Metanephros (tissue), 2 donors: ENCODE measurements around a stretch of chr12.

GRCh38 chr12:88299718-88300269, 157.7 kb downstream of the TMTC3 start:
- RAMPAGE, long total RNA: no peak

GRCh38 chr12:88529592-88529975, 50.7 kb downstream of the KITLG start:
- RAMPAGE, long total RNA: no peak

- RAMPAGE, long total RNA: no peak
These were observed 211.7 kb downstream of the DUSP6 start for GRCh38 chr12:89140513-89141018.

DNA sequence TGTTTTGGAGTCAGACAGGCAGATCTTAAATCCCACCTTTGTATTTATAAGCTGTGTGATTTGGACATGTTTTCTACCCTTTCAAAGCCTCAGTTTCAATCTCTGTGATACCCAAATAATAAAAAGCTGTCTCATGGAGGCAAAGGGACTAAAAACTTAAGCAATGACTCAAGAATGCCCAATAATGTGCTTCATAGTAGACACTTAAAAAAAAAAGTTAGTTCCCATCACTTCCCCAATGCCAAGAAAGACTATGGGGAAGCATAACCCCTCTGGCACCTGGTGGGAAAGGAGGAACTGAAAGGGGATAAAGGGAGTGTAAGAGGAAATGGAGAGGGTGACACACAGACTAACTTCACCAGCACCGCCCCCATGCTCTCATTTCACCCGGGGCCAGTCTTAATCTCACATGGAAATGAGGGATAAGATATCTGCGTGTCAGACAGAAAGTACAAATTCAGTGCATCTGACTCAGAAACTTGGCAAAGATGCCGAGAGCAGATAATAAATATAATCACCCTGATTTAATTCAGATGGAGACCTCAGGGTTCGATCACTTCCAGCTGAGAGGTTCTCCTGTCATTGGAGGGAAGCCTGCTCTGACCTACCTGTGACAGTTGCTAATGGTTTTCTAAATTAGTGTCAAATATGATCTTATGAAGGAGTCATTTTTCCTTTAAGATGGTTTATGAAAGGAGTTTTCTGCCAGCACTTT, 191.7 kb downstream of the DUSP6 start:
- RAMPAGE, long total RNA: no peak

- RAMPAGE, long total RNA: no peak
These were observed 27.2 kb upstream of the DUSP6 start for GRCh38 chr12:89379517-89379855.

GRCh38 chr12:89383408-89383709, 31.1 kb upstream of the DUSP6 start:
- RAMPAGE, long total RNA: no peak

DNA sequence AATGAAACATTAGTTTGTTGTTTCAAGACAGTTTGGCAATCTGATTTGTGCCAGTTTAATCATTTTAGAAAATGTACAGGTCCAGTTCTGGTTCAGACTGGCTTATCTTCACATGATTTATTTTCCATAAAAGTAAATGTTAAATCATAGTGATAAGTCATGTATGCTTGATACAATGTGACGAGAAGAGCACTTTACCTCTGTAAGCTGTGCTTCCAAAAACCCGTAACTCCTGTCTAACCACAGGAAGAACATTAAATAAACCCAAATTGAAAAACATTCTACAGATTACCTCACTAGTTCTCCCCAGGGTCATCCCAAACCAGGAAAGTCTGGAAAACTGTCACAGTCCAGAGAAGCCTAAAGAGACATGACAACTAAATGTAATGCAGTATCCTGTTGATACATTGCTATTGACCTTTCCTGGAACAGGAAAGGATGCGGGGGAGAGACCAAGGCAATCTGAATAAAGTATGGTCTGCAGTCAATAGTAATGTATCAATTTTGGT, 32.5 kb upstream of the DUSP6 start:
- RAMPAGE, long total RNA: no peak

DNA sequence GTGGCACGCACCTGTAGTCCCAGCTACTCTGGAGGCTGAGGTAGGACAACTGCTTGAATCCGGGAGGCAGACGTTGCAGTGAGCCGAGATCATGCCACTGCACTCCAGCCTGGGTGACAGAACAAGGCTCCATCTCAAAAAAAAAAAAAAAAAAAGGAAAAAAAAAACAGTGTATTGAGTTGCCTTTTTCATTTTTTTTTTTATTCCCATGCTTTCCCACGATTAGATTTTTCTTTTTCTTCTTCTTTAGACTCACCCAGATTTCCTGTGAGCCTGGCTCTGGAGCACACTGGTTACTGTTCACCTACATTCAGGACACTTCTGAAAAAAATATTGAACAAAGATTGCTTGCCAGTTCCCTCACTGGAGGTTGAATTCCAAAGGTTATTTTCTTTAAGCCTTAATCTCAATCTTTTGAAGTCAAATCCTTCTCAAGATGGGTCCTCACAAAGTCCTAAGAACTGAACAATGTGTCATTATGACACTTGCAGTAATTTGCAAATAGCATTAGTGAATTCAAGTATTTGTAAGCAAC, 49.1 kb upstream of the DUSP6 start:
- RAMPAGE, long total RNA: no peak

DNA sequence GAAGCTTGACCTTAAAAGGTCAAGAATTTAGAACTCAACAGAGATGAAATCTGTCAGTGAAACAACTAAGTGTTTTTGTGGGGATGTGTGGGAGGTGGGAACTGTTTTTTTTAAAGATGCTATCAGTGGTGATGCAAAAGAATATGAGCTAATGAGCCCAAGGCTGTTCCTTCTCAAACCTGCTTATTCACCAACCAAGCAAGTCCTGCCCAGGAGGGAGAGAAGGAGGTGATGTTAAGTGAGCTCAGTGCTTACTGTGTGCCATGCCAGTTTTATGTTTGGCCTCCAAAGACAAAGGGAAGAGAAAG, 40.8 kb upstream of the POC1B start:
- RAMPAGE, long total RNA: no peak

- RAMPAGE, long total RNA: no peak
These were observed 89.2 kb upstream of the POC1B start for GRCh38 chr12:89614852-89615632.

DNA sequence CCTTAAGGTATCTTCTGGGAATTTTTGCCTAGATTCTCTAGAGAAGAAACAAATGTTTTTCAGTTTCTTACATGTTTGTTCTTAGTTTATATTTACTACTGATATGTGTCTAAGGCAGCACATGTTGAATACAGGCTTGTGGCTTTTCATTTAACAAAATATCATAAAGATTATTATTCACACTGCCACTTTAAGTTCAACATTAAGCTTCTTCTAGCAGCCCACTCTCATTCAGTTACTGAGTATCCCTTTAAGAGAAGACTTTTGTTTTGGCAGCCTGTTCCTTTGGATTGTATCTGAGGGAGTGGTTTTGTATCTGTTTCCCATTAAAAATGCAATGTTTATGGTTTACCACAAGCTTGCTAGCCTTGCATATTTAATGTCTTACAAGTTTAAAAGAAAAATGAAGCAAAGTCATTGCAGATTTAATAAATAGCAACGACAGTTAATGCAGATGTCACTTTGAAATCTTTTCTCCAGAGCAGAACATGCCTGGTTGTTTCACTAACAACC, 2.1 kb downstream of the DCN start:
- RAMPAGE, long total RNA: no peak

DNA sequence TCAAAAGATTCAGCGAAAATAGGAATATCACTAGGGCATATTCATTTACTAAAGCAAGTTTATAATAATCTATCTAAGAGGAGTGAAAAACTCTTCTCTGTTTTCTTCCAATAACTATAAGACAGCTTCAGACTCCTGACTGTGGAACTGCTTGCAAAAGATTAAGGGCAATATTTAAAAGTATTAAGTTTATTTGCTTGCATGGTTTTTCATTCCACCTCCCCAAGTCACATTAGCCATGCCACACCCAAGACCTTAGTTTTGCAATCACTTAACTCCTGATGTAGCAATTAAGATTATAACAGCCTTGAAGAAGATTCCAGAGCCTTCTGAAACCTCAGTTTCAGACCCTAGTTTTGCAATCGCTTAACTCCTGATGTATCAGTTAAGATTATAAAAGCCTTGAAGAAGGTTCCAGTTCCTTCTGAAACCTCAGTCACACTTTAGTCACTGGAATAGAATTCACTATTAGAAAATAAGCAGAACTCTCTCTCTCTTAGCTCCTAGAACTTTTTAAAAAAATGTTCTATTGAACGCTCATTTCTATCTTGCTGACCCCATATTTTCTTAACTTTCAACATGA, 42.7 kb upstream of the DCN start:
- RAMPAGE, long total RNA: no peak

- RAMPAGE, long total RNA: no peak
These were observed 90.9 kb upstream of the DCN start for GRCh38 chr12:91273490-91274037.

- RAMPAGE, long total RNA: no peak
These were observed 369.5 kb upstream of the DCN start for GRCh38 chr12:91552046-91552513.

DNA sequence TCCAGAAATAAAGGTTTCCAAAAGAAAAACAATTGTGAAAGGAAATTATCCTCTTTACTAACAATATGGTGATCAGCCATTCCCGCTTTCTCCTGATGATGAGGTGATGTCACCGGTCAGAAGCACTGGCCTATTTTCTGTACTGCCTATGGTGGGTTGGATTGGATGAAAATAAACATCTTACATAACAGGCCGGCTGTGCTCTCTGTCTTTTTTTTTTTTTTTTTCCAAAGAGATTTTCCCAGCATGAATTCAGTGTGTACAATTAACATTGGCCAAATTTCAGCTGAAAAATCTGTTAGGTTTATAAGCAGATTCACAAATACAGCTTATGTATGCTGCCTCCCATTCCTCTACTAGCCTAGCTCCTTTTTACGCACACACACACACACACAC, 396.2 kb upstream of the DCN start:
- RAMPAGE, long total RNA: no peak

GRCh38 chr12:91783428-91783627, 362.3 kb downstream of the BTG1 start:
- RAMPAGE, long total RNA: no peak

DNA sequence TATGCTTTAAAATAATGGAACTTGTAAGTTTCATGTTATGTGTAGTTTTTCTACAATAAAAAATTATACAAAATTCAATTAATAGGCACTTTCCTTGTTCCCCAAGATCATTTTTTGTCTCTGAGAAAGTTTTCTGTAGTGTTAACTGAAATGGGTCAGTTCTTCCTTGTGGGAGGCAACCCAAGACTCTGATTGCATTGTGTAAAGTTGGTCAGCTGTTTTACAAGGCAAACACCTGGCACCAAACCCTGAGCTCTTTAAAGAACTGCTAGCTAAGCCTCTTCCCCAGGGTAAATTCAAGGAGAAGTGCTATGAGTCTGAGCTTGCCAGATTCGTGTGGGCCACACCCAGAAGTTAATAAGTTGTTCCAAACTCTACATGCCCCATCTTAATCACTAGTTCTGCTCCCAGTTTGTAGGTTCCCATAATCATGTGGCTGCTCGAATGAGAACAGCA, 214.6 kb downstream of the BTG1 start:
- RAMPAGE, long total RNA: no peak

GRCh38 chr12:91952730-91953440, 192.8 kb downstream of the BTG1 start:
- RAMPAGE, long total RNA: no peak

GRCh38 chr12:92115644-92116534, 29.8 kb downstream of the BTG1 start:
- RAMPAGE, long total RNA: no peak

DNA sequence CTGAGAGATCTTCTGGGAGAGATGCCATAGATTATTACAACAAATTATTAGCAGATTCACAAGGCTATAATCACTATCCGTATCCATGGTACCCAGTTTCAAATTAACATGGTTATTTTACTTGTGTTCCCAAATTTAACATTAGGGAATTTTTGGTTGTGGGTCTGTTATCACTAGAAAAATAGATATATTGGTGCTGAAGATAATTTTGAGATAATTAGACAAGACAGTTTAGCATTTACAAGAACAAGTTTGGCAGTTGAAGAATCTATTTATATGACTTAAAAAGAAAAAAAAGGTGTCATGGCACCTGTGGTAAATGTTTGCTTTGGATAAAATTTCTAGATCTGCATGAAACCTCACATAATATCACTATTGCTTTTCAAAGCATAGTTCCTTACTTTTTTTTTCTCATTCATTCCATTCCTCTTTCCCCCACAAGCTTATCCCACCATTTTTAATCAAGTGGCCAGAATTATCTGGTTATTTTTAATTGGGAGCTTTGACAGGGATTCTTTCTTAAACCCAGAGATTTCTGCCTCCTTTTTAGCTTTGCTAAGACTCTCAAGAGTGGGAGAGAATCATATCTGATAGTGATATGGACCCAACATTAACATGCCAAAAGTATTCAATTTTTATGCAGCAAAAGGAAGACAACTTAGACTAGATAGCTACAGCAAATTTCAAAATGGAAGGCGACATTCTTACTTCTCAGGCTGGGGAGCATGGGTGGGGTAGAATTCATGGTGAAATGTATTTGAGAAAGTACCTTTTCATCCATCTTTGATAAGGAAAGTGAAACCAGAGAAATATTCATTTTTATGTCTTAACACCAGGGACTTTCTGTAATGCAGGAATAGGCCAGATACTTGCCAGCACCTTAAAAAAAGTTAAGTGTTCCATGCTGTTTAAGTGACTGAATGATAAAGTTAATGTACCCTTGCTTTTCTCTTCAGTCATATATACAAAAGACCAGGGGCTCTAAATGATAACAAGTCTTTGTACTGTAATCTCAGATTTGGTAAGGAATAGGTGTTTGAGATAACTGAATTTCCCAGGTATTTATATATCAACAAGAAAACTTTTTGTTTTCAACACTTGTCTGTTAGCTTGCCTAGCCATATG, 13.6 kb downstream of the BTG1 start:
- RAMPAGE, long total RNA: no peak